Ascending aorta (tissue), 1 donor: ENCODE data around the gene ZNF512B.

DNA sequence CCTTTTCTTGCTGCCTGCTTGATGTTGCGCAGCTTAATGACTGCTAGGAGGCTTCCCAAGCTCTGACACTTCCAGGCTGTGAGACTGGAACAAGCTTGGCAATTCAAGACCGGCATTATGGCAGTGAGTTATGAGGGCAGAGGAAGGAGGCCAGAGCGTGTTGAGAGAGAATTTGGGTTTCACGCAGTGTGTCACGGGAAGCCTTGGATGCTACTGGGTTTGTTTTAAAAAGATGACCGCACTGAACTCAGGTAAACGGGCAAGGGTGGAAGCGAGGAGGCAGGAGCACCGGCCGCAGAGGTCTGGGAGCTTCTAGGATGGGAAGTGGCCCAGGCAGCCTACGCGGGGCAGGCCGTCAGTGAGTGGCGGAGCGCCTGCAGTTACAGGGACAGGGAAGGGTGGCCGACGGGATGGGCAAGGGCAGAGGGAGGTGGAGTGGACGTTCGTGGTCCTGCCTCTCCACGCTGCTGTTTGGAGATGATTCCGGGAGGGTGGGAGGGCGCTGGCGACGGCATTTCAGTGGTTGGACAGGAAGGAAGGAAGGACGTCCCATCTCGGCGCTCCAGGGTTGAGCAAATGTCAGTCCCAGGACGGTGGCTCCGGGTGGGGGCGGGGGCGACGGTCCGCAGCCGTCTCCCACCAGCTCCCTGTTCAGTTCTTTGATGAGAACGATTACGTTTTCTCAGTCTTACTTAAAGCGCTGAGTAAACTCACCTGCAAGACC is 661 bp upstream of the DNAJC5 start:
- PRO-cap, result no peak

GRCh38 chr20:63895742-63896194 is 842 bp downstream of the DNAJC5 start:
- PRO-cap, result no peak

DNA sequence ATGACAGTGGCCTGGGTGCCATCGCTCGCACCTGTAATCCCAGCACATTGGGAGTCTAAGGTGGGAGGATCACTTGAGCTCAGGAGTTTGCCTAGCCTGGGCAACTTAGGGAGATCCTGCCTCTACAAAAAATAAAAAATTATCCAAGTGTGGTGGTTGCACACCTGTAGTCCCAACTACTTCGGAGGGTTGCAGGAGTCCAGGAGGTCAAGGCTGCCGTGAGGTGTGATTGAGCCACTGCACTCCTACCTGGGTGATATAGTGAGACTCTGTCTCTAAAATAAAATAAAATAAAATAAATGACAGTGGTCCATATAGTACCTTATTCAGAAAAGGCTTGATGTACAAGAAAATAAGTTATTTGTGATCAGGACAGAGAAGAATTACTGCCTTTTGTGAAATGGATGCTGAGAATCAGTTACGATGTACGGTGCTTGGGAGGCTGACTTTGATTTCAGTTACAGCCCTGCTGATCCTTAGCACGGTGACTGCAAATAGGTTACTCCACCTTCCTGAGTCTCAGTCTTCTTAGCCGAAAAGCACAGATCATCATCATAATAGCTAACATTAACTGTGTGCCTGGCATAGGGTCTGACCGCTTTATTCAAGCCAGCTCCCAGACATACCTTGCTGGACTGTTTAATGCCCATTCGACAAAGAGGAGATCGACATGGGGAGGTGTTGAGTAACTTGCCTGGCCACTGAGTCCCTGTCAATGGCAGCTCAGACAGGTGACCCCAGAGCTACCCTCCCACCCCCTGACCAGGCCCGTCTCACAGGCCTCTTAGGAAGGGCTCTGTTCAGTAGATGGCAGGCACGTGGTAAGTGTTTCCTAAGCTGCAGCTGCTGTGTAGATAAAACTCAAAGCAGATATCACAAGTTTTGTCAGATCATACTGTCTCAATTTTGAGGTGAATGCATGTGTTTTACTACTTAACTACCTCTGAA is 12.2 kb downstream of the DNAJC5 start:
- PRO-cap, result no peak

GRCh38 chr20:63909697-63910262 is 14.9 kb downstream of the DNAJC5 start:
- PRO-cap, result no peak

- PRO-cap, result no peak
These were observed 18.9 kb downstream of the DNAJC5 start for GRCh38 chr20:63913852-63914113.

DNA sequence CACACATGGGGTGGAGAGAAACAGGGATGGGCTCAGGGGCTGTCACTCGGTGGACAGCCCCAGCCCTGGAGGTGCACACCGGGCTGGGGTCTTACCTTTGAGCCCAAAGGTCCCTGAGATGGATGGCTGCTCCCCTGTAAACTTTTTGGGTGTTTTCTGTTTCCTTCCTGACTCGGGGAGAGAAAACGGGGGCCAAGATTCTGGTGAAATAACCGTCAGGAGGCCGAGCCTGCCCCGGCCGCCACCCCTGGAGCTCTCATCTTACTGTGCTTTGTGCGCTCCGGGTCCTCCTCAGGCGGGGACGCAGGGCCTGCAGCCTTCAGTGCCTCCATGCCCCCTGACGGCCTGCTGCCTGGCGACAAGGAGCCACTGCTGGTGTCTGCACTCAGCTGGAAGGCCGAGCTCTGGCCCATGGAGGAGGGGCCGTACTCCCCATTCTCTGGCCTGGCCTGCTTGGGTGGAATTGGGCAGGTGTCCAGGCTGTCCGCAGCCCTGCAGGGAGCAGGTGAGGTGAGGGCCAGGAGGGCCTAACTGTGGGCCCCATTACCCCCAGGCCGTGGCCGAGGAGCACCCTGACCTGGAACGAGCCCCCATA is 5.4 kb downstream of the ZNF512B start:
- PRO-cap, result no peak

DNA sequence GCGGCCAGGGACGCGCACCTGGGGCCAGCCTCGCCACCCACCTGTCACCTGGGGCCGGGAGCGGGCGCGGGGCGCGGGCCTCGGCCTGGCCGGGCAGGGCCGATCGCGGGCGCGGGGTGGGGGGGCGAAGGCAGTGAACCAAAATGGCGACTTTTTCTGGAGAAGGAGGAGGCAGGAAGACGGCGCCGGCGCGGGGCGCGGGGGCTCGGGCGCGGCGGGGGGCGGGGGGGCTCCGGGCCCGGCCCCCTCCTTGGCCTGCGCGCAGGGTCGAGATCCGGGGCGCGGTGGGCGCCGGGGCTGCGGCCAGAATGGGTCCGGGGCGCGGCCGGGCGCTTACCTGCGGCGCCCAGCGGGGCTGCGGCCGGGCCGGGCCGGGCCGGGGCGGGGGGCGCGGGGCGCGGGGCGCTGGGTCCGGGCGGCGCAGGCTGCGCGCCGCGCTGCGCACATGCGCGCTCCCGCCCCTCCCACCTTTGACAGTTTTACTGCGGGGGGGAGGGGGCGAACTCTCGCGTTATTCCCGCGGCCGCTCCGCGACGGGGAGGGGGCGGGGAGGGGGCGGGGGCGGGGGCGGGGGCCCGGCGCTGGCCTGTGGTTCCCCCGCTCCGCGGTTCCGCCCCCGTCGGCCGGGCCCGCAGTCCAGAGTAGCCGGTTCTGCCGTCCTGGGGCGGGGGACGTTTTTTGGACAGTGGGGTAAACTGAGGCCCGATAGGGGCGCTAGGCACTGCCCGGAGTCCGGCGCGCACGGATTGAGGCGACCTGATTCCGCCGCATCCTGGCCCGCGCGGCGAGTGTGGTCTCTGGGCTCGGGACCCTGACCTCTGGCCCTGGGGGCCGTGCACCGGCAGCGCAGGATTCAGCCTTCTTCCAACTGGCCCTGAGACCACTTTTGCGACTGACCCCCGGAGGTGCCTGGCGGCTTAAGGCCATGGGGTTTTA is at the start of gene ZNF512B:
Gene ZNF512B, minus strand, starts transcription at position 454 of the 936 bp plus-strand sequence.
- PRO-cap, result bidirectional peak, plus-strand start at position 622 of the sequence, minus-strand start at position 472 of the sequence

DNA sequence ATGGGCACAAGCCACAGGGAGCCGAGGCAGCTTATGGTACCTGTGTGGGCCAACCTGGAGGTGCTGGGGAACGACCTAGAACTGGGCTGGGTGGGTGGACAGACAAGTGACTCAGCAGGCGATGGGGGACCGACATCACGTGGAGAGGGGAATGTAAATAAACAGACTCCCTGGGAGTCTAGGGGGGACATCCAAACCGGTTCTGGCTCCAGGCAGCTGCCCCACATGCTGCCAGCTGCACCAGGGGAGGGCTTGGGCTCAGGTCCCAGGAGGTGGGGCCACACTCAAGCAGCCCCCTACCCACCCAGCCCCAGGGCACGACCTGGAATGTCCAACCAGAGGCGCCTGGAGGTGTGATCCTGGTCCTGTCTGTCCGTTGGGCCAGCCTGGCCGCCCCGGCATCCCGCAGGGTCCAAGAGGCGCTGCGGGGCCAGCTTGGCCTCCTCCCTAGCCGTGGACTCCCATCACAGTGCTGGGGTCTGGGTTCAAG is 4.4 kb downstream of the SAMD10 start:
- PRO-cap, result no peak

GRCh38 chr20:64038437-64039707 is 2.9 kb downstream of the C20orf204 start:
- PRO-cap, result no peak

DNA sequence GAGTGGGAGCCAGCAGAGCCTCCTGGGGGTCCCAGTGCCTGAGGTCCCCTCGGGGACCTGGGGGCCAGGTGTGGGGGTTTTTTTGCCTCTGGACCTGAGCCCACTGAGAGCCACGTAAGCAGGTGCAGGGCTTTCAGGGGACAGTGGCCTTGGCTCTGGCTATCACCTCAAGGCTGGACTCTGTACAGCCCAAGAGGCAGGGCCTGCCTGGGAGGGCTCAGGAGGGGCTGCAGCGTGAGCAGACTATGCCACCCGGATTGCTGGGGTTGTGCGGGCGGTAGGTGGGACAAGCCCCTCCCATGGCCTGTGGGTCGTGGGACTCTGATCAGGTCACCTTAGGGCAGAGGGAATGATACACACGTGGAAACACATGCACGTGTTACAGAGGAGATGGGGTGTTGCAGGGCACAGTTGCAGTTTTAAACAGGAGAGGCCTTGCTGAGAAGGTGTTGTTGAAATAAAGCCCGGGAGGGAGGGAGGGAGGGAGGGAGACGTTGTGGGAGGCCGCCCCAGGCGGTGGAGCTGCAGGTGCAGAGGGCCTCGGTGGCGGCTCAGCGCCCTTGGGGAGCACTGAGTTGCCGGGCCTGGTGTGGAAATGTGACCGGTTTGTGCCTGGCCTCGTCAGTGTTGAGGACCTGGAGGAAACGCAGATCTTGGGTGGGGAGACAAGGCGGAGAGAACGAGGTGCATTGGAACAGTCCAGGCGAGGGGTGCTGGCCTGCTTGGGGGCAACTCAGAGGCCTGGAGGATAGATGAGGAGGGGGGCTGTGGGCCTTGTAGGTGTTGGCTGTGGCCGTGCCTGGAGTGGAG is 2.3 kb downstream of the TCEA2 start:
- PRO-cap, result no peak

- PRO-cap, result no peak
These were observed 5.4 kb downstream of the NPBWR2 start for GRCh38 chr20:64101868-64102444.

- PRO-cap, result no peak
These were observed 24.7 kb downstream of the MYT1 start for GRCh38 chr20:64188679-64189623.